Mammary microvascular endothelial cell (primary cell): ENCODE results near the genes KRTAP5-3, IFITM10, MRPL23 and TSPAN32.

DNA sequence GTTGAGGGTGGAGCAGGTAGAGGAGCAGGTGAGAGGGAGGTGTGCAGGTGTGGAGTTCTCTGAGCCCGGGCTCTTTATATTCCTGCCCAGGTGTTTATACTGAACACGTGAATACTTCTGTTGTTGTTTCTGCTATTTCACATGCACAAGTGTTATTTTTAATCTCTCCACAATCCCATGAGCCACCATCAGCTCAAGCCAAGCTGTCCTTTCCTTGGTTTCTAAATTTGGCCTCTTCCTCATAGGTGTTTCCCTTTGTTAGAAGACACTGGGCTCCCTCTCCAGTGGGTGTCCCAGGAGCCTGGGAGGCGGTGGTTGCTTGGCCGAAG lies at the start of gene KRTAP5-3:
TSS of gene KRTAP5-3 (minus strand) at position 67 of the 329 bp plus-strand sequence.
- RAMPAGE, long total RNA = no peak

DNA sequence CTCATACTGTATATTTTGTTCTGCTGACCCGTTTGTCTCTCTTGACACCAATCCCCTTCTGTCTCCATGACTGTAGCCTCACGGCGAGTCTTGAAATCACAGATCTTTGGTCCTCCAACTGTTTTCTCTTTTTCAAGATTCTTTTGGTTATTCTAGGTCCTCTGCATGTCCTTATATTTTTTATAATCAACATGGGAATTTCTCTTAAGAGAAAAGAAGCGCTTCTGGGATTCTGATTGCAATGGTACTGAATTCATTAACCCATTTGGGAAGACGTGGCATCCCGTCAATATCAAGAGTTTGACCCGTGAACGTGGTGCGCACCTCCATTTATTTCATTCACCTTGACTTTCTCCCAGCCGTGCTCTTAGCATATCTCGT lies 25.0 kb upstream of the KRTAP5-6 start:
- RAMPAGE, long total RNA = no peak

- RAMPAGE, long total RNA = no peak
Measured at GRCh38 chr11:1749599-1750387, 602 bp downstream of the IFITM10 start.

DNA sequence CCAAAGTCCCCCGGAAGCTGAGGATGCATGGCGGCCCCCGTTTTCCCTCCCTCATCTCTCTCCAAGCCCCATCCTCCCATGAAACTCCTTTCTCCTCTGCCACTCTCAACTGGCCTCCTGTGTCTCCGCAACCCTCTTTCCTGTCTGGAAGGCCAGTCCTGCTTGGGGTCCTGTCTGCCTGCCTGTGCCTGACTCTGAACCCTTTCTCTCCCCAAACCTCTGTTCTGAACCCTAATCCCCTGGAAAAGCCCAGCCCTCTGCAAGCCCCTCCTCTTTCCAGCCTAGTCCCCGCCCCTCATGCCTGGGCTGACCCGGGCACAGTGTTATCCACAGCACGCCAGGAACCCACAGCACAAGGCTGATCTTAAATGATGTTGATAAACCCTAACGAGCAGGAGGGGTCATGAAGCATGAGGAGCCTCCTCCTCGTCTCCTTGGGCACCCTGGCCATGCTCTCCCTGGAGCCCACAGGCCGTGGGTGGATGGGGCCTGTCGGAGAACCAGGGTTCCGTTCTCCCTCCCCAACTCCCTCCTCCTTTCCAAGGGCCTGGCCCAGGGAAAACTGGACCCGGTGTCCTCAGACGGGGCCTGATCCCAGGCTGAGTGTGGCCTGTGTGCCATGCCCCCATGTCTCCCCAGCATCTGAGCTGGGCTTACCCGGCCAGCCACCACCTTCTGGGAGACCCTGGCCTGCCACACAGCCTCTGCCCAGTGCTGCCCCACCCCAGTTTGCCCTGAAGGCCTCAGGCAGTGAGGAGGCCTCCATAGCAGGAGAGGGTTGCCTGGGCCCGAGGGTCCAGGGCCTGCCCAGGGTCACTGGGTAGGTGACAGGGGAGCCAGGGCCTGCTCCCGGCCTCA lies at the start of gene IFITM10:
TSS of gene IFITM10 (minus strand) at position 208 of the 858 bp plus-strand sequence.
- RAMPAGE, long total RNA = no peak

GRCh38 chr11:1751524-1752703 lies 1.5 kb upstream of the IFITM10 start:
- RAMPAGE, long total RNA = no peak

DNA sequence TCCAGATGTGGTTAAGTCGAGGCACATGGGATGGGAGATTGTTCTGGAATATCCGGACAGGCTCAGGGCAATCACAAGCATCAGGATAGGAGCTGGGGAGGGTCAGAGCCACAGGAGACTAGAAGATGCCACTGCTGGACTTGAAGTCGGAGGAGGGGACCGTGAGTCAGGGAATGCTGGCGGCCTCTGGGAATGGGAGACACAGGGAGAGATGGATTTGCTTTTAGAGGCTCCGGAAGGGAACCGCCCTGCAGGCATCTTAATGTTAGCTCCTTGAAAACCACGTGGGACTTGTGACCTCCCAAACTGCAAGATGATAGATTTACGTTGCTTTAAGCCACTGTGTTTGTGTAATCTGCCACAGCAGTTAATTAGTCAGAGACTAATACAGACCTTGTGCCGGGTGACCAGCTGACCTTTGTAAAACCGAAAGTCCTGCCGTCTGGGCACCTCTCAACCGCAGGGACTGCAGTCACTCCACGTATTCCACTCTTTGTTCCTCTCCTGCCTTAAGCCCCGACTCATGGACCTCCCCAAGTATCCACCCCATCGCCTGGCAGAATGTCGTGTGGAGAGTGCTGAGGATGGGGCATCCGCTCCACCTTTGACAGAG lies 19.1 kb upstream of the CTSD start:
- RAMPAGE, long total RNA = no peak

- RAMPAGE, long total RNA = no peak
Measured at GRCh38 chr11:1826519-1827011, 8.2 kb upstream of the SYT8 start.

DNA sequence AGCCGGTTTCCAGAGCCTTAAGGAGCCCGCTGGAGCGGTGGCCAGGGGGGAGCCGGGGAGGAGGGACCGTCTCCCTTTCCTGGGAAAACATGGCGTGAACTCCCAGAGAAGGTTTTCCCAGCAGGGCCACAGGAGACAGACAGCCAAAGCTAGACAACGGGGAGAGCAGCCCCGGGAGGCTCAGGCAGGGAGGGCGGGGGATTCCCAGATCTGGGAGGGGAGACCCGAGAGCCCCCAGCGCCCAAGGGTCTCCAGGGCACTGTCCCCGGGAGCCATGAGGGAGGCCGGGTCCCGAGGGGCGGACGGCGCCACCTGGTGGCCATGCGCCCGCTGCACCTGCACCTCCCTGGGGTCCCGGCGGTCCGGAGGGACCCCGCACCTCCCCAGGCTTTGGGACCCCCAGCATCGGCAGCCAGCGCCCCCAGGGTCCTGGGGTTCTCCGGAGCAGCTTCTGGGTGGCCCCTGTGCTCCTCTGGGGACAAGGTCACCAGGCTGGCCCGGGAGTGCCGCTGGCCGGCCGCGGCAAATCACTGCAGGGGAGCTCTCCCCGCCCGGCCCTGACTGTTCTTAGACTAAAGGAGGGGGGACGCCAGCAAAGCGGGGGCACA lies 2.4 kb upstream of the SYT8 start:
- RAMPAGE, long total RNA = no peak

DNA sequence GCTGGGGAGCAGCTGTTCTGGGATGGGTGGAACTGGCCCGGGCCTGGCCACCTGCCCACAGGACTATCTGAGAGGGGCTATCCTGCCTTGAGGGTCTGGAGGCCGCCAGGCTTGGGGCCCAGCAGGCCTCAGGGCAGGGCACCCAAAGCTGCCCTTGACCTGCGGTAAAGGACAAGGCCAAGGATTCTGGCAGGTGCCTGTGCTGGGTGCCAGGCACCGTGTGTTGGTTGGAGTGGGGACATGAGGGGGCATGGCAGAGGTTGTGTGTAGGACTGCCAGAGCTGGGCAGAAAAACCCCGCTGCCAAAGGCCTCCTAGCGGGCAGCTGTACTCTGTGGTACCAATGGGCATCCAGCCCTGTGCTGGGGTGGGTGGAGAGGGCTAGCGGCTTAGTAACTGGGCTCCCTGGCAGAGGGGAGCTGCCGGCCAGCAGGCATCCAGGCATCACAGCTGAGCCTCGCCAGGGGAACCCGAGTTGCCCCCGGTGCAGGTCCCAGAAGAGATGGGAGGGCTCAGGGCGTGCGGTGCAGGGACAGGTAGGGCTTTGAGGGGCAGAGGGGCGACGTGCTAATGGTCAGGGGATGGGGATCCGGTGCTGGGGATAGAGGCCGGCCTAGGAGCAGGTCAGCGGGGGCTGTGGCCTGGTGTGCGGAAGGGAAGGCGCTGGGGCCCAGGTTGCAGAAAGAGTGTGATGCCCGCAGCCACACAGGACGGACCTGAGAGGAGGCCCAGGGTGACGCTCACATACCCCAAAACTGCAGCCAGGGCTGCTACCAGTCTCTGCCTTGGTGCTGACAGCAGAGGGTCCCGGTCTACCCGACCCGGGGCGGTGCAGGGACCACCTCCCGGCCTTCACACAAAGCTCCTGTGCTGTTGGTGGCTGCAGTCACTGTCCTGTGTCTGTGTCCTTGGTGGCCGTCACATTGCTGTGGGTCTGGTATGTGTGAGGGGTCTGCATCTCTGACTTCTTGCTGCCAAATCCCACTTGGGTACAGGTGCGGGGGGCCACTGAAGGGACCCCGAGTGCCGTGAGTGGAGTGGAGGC lies 1.0 kb downstream of the LSP1 start:
- RAMPAGE, long total RNA = no peak

GRCh38 chr11:1855719-1856309 lies 2.9 kb downstream of the LSP1 start:
- RAMPAGE, long total RNA = no peak

DNA sequence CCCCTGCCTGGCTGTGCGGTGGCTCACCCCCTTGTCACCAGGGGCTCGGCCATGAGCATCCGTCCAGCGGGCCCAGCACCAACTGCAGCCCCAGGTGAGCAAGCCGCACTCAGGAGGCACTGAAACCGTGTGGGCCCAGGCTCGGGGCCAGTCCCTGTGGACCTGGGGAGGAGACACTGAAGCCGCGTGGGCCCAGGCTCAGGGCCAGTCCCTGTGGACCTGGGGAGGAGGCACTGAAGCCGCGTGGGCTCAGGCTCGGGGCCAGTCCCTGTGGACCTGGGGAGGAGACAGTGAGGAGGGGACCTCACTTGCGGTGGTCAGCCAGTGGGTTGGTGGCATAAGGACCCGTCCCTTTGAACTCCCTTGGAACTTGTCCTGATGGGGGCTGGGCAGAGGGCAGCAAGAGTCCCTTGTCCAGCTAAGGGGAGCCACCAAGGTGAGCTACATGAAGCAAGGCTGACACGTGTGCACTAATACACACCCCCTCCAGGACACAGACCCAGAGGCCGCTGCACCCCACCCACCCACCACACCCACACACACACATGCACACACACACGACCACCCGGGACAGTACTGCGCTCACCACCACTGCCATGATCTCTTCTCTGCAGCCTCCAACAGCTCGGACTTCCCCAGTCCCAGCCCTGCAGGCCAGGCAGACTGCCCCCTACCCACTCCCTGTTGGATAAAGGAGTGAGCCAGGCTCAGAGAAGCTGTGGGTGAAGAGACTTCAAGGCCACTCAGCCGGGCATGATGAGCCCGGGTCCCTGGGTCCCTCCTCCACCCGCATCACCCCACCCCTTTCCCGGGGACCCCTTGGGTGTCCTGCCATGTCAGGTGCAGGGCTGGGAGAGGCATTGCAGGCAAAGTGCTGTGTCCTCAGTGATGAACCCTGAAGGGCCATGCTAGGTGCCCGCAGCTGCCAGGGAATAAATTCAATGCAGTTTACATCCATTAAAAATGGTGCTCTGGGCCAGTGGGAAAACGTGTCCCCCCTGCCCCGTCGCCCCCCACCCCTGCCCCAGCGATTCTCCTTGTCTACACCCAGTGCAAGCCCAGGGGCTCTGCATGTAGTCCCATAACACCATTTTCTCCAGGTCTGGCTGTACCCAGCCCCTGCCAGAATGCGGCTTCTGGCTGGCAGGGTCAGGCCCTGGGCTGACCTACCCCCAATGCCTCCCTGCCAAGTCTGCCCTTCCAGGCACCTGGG lies 14.3 kb downstream of the LSP1 start:
- RAMPAGE, long total RNA = no peak

DNA sequence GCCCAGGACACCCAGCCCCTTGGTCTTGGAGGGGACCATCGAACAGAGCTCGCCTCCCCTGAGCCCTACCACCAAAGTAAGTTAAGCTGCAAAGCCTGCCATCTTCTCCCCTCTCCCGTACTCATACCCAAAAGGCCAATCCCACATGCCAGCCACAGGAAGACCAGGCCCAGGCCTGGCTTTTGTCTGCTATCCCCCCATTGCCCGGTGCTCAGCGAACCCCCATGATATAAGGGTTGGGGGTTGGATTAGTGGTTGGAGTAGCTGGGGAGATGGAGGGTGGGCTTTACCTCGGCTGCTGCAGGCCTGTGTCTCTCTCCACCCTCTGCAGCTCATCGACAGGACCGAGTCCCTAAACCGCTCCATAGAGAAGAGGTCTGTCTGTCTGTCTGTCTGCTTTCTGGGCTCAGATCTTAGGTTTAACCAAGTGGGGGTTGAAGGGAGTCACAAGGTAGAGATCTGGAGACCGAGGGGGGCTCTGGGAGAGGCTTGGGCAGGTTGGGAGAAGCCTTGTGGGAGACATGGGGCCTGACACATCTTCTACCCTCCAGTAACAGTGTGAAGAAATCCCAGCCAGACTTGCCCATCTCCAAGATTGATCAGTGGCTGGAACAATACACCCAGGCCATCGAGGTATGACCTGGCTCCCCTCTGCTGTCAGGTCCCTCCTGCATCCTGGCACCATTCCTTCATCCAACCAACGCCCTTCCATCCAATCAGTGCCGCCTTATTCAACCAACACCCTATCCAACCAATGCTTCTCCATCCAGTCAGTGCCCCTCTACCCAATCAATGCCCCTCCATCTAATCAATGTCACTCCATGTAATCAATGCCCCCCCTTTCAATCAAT lies 7.5 kb downstream of the PRR33 start:
- RAMPAGE, long total RNA = no peak

- RAMPAGE, long total RNA = no peak
Measured at GRCh38 chr11:1890788-1891179, 911 bp downstream of the PRR33 start.

- RAMPAGE, long total RNA = no peak
Measured at GRCh38 chr11:1946962-1947417, at the start of gene MRPL23. MRPL23 (plus strand) TSS chr11:1947332.

- RAMPAGE, long total RNA = no peak
Measured at GRCh38 chr11:2137584-2138076, 1.6 kb downstream of the IGF2 start.

DNA sequence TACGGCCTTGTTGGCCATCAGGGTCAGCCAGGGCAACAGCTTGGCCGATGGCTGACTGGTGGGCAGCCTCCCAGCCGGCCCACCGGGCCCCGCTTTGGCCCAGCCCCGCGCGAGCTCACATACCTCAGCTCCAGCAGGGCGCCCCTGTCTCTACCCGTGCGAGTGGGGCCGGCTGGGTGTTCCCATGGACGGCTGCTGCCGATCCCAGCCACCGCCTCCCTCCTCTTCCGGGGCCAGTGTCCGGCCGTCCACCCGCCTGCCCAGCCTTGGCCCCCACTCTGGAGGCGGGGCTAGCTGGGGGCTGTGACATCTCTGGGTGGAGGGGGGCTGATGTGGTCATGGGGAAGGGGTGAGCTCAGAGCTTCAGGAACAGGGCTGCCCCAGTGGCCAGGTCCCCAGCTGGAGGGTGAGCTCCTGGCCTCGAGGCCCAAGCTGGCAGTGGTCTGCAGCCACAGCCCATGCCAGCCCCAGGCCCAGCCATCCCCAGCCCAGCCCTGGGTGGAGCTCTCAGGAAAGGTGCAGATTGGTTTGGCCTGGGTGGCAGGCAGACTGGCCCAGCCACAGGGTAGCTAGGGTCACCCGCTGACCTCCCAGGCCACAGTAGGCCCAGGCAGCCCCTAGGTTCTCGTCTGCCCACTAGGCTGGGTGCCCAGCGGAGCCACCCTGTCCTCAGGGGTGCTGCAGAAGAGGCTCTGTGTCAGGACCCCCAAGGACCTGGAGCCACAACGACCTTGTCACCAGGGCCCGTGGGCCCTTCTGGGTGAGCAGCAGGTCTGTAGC lies 2.7 kb downstream of the INS start:
- RAMPAGE, long total RNA = no peak

DNA sequence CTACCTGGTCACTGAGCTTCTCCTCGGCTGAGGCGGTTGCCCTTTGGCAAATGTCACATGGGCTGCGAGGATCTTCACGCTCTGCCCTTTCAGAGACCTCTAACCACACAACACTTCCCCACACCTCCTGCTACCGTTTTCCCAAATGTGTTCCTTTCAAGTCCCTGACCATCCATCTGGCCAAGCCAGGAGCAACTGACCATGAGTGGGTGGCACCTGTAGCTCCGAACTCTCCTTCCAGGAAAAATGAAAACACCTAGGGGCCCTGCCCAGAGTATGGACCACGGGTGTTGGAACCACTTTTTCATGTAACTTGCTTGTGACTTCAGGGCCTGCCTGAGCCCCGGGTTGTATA lies 7.0 kb downstream of the C11orf21 start:
- RAMPAGE, long total RNA = no peak

DNA sequence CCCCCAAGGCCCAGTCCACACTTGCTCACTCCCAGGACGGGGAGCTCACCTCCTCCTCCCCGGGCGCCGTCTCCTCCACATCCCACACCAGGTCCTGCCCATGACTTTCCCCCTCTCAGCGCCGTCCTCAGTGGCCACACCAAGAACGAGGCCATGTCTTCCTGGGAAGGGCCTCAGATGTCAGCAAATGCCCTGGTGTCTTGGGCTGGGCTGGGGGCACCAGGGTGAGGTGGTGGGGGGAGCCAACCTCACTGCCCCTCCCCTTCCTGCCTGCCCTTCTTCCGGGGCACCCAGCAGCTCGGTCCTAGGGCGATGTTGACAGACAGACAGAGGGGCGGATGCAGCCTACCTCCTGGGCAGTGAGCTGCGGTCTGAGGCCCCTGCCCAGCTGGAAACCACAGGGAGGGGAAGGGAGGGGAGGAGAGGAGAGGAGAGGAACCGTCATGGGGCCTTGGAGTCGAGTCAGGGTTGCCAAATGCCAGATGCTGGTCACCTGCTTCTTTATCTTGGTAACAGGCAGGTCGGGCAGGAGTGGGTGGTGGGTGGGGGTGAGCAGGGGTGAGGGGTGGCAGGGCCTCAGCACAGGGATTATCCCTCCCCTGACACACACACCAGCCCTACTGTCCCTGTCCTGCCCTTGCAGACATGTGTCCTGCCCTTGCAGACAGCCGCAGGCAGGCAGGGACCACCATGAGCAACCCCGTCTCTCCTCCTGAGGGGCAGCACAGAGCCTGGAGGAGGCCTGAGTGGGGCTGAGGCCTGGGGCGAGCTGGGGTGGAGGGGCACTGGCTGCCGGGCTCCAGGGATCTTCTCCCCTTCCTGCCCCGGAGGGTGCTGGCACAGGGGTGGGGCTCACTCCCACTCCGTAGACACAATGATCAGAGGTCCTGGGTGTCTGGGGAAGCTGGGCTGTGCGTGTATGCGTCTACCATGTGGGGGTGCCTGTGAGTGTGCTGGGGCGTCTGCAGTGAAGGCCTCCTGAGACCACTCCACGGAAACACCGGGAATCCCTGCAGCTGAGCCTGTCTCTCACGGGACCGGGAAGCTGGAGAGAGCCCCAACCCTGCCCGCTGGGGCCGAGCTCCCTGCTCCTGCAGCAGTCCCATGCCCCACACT lies at the start of gene TSPAN32:
TSS of gene TSPAN32 (plus strand) at position 307 of the 1,116 bp plus-strand sequence.
- RAMPAGE, long total RNA = no peak

DNA sequence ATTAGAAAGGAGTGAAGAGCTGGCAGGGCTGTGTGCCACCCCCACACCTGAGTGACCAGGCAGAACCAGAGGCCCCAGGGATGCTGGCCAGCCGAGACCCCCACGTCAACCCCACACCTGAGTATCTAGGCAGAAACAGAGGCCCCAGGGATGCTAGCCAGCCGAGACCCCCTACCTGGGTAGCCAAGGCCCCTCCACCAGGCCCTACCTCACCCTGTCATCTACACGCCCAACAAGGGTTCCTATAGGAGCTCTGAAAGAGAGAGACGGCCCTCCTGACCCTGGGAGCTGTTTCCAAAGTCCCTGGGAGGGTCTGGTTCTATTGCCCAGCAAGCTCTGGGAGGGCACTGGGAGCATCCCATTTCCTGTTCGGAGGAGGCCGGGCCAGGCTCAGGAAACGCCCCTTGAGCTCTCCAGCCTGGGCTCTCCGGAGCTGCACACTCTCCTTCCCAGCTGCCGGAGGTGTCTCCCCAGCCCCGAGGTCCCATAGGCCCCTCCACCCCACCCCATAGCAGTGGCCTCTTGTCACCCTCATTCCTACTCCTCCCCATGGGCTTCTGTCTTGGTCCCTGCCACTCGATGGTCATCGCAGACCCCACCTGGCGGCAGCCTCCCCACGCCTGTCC lies 2.5 kb downstream of the TSPAN32 start:
- RAMPAGE, long total RNA = no peak

- RAMPAGE, long total RNA = no peak
Measured at GRCh38 chr11:2374467-2374802, 2.7 kb upstream of the CD81 start.